SK-N-DZ (cell line): ENCODE data around the genes PLPP4, FGFR2 and TACC2.

DNA sequence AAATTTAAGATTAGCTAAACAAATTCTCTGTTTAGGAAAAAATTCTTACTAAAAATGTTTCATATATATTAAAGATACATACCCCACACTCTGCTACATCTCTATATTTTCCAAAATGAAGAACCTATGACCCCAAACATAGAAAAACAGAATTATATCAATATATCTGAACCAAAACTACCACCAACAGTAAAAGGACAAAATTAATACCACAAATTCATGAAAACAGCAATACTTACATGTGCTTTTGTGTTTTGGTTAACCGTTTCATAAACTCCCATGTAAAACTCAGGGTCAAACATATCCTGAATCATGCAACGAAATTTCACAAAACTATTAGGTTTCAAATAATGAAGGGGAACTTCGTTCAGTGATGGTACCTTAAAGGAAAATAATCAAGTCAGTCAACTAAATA is 13.8 kb downstream of the MCMBP start:
RAMPAGE:
- cytosol, long total RNA = no peak
- nucleus, long total RNA = no peak

RAMPAGE:
- cytosol, long total RNA = no peak
- nucleus, long total RNA = no peak
Observed at GRCh38 chr10:120456707-120457551, at the start of gene PLPP4. PLPP4 (plus strand) TSS chr10:120457227.

DNA sequence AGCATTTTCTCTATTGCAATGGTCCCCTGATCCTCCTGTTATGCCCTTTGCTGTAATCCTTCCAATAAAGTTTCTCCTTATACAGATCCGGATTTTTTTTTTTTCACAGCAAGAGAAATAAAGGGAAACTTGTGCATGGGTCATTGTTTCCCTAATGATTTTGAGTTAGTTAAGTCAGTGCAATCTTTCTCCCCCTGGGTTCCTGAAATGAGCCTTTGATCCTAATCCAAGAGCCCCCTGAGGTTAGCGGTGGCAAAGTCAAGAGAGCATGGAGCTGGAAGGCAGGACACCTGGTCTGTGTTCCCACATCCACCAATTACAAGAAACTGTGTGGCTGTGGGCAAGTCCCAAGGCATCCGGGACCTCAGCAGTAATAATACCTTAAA is 129.4 kb upstream of the WDR11 start:
RAMPAGE:
- cytosol, long total RNA = no peak
- nucleus, long total RNA = no peak

DNA sequence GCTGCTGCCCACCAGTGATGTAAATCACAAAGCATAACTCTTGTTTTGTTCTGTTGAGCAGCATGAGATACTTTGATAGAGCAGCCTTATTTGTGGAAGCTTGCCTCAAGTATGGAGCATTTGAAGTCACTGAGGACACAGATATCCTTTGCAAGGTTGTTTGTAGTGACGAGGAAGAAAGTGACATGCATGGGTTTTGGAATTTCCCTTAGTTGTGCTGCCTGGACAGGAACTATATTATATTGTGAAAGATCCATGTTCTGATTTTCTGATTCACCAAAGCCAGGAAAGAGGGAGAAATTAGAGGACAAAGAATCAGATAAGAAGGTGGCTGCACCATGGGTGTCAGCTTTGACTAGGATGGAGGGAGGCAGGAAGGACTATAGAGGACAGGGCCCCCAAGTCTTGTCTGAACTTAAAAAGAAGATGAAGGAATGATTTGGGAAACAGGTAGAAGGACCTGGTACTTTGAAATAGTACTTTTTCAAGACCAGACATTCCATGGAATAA is 55.6 kb downstream of the WDR11 start:
RAMPAGE:
- cytosol, long total RNA = no peak
- nucleus, long total RNA = no peak

RAMPAGE:
- cytosol, long total RNA = no peak
- nucleus, long total RNA = no peak
Observed at GRCh38 chr10:121112367-121112901, 261.3 kb downstream of the WDR11 start.

RAMPAGE:
- cytosol, long total RNA = no peak
- nucleus, long total RNA = no peak
Observed at GRCh38 chr10:121158723-121159253, 307.6 kb downstream of the WDR11 start.

DNA sequence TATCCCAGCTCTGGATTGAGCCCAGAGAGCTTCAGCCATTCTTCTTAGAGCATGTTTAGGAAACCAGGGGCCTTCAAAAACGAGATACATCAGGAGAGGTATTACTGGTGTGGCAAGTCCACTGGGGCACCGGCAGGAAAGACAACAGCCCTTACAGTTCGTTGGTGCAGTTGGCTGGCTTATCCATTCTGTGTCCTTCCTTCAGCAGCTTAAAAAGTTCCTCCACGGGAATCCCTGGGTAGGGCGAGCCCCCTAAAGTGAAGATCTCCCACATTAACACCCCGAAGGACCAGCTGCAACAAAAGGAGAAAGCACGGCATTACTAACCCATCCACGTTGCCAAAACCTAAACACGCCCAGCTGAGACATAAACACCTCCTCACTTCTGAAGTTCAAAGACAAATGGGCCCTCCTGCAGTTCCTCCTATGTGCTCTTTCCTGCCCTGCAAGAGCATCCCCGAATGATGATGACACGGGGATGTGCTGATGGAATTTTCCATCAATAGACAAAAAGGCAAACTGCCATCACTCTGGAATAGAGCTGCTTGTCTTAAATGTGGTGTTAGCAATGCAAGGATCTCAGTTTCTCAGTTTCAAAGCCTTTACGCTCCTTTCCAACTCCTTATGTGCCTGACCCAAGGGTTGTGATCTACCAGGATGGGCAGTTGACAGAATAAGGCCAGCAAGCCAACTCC is 112.9 kb downstream of the FGFR2 start:
RAMPAGE:
- cytosol, long total RNA = no peak
- nucleus, long total RNA = no peak

RAMPAGE:
- cytosol, long total RNA = no peak
- nucleus, long total RNA = no peak
Observed at GRCh38 chr10:121595723-121597013, 2.1 kb downstream of the FGFR2 start.

DNA sequence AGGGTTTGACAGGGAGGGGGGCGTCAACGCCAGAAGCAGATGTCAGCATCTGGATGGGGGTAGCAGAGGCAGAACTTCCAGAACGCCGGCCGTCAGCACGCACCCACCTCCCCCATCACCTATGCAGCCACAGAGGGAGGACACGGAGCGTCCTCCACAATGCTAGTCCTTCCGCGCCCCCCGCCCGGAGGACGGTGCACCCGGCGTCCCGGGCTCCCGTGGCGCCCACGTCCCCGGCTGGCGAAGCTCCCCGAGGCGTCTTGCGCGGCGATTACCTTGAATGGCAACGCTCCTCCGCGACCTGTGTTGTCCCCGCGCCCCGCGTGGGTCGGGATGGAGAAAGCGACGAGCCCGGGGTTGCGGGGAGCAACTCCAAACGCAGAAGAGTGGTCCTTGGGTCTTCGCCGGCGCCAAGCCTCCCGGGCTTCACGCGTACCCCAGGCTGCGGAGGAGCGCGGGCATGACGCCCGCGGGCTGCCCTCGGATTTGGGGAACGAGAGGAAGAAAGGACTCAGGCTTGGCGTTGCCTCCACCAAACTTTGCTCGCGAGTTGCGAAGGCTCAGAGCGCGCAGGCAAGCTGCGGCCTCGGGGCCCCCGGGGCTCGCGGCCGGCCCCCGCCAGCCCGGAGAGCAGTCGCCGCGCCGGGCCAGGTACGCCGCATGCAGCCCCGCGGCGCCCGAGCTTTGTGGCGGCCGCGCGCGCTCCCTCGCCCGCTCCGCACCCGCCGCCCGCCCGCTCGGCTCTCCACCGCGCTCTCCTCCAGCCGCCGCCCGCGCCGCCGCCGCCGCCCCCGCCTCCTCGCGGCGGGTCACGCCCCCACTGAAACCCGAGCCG is at the start of gene FGFR2:
Gene FGFR2 (minus strand): TSS at position 758 of the 835 bp plus-strand sequence.
RAMPAGE:
- cytosol, long total RNA = no peak
- nucleus, long total RNA = no peak

DNA sequence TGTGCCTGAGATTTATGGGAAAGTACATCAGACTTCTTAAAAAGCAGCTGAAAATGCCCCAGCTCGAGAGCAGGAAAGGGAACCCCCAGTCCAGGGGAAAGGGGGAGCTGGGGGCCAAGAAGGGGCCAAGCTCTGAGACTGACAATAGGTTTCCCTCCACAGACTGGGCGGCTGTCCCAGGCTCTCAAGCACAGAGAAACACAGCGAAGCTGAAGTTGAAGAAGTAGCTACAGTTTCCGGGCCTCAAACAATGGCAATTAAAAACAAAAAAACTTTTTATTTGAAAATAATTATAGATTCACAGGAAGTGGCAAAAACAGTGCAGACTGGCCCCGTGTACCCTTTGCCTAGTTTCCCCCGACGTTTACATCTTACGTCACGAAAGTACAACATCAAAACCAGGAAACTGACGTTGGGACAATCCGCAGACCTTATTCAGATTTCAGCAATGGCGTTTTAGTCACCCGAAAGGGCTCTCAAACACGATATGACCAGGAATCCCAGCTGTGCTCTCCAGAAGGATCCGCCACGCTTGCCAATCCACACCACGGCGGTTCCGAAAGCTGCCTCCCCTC is 84.0 kb upstream of the FGFR2 start:
RAMPAGE:
- cytosol, long total RNA = no peak
- nucleus, long total RNA = no peak

DNA sequence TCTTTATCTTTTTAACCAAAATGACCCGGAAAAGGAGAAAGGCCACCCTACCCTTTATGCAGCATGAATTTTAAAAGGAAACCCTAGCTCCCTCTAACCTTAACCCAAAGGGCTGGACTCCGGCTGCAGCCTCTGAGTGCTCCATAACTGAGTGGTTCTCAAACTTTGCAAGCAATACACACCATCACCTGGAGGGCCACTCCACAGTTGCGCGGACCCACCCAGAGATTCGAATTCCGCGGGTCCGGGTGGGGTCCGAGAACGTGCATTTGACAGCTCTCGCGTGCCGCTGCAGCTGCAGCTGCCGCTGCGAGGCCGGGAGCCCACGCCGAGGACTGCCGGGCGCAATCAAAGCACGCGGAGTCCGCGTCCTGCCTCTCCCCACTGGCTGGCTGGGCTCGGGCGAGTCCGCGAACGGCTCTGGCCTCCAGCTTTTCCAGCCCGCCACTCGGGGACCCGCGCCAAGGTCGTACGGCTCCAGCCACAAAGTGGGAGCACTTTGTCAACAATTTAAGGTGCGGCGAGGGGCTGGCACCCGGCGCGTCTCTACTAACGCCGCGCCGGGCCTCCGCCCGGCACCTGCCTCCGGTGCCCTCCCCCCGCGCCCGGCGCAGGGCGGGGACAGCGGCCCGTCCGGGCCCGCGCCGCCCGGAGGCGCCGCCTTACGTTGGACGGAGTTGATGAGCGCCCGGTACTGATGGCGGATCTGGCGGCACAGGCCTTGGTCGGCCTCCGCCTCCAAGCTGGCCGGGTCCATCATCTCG is 627 bp downstream of the NSMCE4A start:
RAMPAGE:
- cytosol, long total RNA = no peak
- nucleus, long total RNA = no peak

DNA sequence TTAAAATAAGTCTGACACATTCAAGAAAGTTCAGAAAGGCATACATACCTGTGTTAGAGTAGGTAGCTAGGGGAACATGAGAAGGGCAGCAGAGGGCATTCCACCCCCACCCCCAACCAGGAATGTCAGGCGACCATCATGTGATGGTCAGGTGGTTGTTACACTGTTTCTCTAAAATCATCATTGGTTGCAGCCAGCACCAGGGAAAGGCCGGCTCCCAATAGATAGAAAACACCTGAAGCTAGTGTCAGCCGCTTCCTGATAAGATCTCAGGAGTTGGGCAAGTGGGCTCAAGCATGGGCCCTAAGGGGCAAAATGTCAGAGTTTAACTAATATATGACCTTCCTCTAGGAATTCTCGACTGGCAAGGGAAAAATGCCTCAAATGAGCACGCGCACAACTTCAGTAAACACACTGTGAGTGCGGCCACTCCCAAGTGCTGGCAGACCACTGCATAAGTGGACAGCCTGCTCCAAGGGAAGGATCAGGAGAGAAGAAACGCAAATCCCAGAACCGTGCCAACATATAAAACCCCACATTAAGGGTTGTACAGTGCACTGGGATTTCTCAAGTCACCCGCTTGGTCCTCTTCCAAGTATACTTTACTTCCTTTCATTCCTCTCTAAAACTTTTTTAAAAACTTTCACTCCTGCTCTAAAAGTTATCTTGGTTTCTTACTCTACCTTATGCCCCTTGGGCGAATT is at the start of gene TACC2:
Gene TACC2 (plus strand): TSS at position 455 of the 704 bp plus-strand sequence.
RAMPAGE:
- cytosol, long total RNA = no peak
- nucleus, long total RNA = no peak

DNA sequence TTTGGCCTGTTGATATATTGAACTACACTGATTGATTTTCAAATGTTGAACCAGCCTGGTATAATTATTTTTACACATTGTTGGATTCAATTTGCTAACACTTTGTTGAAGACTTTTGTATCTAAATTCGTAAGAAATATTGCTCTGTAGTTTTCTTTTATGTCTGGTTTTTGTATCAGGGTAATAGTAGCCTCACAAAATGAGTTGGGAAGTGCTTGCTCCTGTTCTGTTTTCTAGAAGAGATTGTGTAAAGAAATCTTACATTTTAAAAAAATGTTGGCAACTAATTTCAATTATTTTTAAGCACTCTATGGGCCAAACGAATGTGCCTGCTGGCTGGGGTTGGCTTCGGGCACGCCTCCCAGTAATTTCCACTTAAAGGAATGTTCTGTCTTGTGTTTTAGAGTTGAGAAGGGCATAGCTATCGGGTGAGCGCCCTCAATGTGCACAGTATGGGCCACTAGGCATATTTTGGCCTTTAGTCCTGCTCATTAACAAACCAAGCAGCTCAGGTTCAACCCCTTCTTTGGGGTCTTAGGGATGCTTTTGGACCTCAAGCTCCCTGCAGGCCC is 40.4 kb downstream of the TACC2 start:
RAMPAGE:
- cytosol, long total RNA = no peak
- nucleus, long total RNA = no peak

RAMPAGE:
- cytosol, long total RNA = no peak
- nucleus, long total RNA = no peak
Observed at GRCh38 chr10:122050337-122050746, 61.4 kb downstream of the TACC2 start.

GRCh38 chr10:122154615-122155562 is 116.2 kb upstream of the BTBD16 start:
RAMPAGE:
- cytosol, long total RNA = no peak
- nucleus, long total RNA = no peak

GRCh38 chr10:122162778-122163369 is 108.2 kb upstream of the BTBD16 start:
RAMPAGE:
- cytosol, long total RNA = no peak
- nucleus, long total RNA = no peak

RAMPAGE:
- cytosol, long total RNA = no peak
- nucleus, long total RNA = no peak
Observed at GRCh38 chr10:122230966-122231388, 40.1 kb upstream of the BTBD16 start.

DNA sequence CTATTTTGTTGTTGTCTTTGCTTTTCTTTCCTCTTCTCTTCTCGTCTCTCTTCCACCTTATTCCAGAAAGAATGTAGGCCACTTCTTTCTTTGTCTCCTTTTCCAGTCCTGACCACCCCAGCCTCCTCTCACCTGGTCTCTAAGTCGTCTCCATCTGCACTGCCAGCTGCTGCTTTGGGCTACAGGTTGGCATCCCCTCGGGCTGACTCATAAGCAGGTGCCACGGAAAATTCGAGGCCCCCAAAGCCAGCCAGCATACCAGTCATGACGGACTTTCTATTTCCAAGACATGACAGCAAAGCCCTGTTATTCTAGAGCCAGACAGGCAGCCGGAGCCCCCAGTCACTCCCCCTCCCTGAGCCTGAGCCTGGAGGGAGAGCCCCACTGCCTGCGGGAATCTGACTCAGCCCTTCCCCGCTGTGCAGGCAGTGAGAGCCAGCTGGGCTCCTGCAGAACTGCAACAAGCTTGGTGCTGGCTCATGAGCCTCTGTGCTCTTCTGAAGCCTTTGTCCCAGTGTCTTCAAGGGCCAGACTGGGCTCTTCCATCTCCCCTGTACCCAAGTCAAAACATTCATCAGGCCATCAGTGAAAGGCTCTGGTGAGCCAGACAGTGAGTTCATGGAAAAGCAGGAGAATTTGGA is 15.7 kb downstream of the BTBD16 start:
RAMPAGE:
- cytosol, long total RNA = no peak
- nucleus, long total RNA = no peak

DNA sequence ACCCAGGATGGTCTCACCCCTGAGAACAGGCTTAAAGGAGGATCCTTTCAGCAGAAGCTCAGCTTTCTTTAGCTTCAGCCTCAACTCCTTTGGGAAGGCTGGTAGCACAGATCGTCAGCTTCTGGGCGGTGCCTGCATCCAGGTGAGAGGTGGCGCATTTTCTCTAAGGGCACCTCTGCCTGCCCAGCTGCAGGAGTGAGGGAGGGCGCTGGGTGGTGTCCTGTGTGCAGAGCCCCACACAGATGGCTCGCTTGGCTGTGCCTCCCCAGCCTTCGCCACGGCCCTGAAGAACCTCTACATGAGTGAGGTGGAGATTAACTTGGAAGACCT is 19.7 kb downstream of the BTBD16 start:
RAMPAGE:
- cytosol, long total RNA = no peak
- nucleus, long total RNA = no peak

DNA sequence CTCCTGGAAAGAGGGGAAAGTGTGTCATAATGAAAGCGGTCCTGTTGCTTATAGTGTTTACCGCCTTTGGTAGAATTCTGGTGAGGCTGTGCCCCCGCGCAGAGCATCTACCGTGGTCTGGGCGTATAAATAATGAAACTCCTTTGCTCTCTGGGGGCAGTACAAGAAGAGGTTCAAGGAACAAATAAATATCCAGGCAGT is 978 bp downstream of the PLEKHA1 start:
RAMPAGE:
- cytosol, long total RNA = no peak
- nucleus, long total RNA = no peak